Neuron (in vitro differentiated cells): ENCODE data around the genes CELA3B, EPHA8, C1QA, KDM1A and ID3.

DNA sequence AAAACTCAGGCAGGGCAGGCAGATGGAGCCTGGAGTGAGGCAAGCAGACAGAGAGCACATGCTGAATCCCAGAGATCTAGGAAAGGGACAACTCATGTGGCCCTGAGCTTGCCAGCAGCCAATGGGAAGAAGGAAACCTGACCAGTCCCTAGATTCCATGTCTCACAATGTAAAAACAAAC, 27.9 kb downstream of the HSPG2 start:
- PRO-cap: no peak

- PRO-cap: no peak
Measured at GRCh38 chr1:21921215-21921830, 15.8 kb downstream of the HSPG2 start.

DNA sequence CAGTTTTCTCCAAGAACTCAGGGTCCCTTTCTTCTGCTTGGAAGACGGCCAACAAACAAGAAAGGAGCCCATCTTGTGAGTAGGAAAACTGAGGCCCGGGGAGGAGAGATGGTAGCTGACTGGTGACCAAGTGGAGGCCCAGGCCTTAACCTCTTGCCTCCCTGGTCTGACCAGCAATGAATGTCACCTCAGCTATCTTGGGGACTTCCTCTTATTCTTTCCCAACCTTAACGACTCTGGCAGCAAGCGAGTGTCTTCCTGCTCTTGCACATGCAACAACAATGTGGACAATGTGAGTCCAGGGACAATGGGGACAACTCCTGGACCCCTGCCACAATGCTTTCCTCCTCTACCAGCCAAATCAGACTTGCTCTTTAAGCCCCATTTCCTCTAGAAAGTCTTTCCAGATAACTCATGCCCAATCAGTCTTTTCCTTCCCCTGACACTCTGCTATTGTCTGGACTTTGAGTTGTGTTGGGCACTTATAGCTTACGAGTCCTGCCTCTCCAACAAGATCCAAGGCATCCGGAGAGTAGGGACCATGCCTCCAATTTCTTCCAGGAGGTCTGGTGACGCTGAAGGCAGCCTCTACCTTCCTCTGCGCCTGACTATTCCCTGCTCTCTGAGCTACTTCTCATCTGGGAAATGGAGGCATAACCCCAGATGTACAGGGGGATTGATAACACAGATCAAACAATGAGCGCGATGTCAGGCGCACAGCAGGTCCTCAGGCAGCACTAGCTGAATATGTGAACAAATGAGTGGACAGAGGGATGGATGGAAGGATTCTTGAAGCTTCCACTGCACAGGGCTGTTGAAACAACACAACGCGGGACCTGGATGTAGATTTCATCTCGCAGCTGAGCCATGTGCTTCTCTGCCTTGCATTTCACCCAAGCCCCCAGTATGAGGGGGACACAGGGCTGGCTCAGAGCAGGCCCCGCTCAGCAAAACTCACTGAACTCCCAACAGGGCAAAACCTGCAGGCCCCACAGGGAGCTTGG, 12.3 kb downstream of the HSPG2 start:
- PRO-cap: no peak

GRCh38 chr1:21926814-21927078, 10.4 kb downstream of the HSPG2 start:
- PRO-cap: no peak

DNA sequence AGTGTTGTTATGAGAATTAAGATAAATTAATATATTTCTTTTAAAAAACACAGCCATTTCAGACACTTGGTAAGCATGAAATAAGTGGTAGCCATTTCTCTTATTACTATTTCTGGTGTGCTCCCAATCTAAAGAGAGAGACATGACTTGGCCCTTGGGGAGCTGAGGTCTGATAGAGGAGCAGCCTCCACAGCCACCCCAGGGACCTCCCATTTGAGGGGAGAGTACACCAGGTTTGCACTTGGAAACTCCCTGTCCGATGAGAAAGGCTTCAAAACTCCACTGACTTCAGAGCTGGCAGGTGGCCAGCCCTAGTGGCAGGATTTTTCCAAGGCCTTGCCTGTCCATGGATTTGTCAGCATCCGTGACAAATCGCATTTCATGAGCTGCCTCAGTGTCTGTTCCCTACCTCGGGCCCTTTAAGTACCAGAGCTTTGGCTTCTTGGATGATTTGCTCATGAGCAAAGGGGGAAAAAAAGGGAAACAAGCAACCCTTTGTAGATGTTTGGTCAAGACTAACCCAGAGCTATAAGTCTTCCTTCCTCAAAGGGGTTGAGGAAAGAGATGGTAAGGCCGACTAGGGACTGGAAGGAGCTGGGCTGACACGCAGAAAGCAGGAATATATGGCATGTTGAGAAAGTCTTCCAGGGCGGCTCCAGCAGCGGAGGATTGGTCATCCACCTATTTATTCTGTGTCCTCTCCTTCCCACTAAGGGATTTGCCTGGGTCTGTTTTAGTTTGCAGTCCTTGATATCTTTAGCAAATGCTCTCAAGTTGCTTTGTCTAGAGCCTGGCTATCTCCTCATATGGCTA, 2.6 kb upstream of the HSPG2 start:
- PRO-cap: no peak

DNA sequence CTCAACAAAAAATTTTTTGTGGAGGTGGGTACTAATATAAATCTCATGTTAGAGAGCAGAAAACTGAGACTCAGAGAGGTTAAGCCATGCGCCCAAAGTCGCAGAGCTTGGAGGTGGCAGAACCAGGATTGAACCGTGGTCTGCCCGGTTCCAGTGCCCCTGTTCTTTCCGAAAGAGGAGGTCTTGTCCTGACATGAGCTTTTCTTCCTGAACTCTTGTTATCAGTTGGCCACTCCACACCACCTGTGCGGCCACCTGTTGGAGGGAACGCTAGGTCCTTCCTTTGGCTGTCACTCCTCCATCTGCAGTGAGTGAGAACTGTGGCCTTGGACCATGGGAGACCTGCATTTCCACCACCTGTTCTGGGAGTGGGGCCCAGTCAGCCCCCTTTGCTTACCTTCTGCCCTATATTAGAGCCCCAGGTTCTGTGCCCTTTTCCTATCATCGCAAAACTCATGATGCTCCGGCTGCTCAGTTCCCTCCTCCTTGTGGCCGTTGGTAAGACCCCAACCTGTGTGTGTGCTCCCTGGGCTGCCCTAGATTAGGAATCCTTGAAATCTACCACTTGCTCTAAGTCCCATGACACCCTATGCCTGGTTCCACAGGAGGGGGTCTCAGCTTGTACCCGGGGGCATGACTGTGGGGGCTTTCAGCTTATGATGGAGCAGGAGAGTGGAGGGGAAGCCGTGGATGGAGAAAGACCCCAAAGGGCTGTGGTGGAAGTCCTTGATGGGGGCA, at the start of gene CELA3B:
TSS of gene CELA3B (plus strand) at position 438 of the 738 bp plus-strand sequence.
- PRO-cap: no peak

GRCh38 chr1:22106048-22106709, 36.7 kb downstream of the WNT4 start:
- PRO-cap: no peak

DNA sequence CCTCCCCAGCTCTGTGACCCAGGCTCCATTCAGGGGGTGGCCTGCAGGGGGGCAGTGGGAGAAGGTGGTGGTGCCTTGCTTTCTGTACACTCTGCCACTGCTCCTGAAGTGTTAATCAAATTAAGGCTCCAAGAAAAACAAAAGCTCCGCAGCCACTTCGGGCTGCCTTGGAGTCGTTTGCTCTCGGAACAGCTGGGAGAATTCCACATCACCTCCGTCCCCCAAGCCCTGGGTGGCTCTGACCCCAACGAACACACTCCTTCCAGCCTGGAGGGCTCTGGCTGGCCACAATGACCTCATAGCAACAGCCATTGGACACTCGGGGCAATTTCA, 1.5 kb downstream of the WNT4 start:
- PRO-cap: no peak

DNA sequence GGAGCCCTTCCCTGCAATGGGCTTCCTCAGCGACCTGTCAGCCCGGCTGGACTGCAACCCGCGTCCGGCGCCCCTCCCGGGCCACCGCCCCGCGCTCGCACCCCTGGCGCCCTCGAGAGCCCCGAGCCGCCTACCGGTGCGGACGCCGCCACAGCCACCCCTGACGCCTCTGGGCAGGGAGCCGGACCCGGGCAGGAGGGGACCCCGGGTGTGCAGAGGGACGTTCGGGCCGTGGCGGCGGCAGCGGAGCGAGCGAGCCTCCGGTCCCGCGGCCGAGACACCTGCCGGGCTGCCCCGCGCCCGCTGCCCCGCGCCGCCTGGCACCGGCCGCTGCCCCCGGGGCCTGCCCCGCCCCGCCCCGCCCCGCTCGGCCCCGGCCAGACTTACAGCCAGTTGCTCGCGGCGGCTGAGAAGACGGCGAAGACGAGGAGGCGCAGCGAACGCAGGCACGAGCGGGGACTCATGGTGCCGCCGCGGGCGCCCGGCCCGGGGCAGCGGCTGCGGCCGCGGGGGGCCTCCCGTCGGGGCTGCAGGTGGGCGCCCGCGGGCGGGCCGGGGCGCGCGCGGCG, 354 bp downstream of the WNT4 start:
- PRO-cap: unidirectional peak, plus-strand start at position 386 of the sequence

- PRO-cap: no peak
Measured at GRCh38 chr1:22257946-22258203, 115.0 kb upstream of the WNT4 start.

DNA sequence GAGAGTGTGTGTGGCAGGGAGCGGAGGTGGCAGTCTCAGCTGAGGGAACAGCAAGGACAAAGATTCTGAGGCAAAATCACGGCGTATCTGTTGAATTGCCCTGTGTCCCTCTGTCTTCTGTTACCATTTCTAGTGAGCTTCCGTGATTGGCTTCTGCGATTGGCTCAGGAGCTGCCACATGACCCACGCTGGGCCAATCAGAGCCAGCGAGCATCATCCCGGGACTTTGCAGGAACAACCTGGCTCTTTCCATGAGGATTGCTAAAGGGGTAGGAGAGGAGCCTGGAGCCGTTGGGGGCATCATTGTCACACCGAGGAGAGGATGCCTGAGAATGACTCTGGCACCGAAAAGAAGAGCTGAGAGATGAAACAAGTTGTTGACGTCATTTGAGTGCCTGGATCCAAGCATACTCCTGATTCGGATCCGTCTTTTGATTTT, 67.6 kb upstream of the ZBTB40 start:
- PRO-cap: no peak

DNA sequence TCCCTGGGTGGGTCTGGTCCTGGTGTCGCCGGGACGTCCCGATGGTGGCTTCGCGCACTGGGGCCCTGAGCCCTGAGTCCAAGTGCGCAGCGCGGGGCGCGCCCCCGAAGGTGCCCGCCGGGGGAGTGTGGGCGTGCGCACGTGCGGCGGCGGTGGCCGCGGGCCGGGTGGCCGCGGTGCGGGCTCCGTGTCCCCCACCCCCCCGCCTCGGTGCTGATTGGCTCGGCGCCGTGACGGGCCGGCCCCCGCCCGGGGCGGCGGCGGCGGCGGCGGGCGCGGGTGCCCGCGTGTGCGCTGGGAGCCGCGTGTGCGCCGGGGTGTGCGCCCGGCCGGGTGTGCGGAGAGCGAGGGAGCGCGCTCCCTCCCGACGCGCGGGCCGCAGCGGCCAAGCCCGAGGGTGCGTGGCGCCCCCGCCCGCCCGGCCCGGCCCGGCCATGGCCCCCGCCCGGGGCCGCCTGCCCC, at the start of gene EPHA8:
TSS of gene EPHA8 (plus strand) at position 288 of the 462 bp plus-strand sequence.
- PRO-cap: no peak

- PRO-cap: no peak
Measured at GRCh38 chr1:22636102-22636976, at the start of gene C1QA. TSS of gene C1QA (plus strand) at chr1:22636628.

DNA sequence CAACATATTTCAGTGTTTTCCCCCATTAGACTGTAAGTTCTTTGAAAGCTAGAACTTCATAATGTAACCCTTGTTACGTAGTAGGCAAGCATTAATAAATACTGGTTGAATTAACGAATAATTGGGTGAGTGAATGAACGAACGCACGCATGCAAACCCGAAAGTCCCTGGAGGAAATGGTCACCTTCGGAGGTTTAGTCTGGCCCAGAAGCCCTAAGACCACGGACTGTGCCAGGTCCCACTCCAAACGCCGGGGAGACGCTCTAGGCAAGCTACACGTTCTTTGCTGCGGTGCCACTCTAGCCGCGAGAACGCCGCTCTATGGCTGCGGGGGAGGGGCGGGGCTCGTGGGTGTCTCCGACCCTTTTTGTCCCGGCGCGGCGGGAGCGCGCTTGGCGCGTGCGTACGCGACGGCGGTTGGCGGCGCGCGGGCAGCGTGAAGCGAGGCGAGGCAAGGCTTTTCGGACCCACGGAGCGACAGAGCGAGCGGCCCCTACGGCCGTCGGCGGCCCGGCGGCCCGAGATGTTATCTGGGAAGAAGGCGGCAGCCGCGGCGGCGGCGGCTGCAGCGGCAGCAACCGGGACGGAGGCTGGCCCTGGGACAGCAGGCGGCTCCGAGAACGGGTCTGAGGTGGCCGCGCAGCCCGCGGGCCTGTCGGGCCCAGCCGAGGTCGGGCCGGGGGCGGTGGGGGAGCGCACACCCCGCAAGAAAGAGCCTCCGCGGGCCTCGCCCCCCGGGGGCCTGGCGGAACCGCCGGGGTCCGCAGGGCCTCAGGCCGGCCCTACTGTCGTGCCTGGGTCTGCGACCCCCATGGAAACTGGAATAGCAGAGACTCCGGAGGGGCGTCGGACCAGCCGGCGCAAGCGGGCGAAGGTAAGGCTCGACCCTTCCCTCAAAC, at the start of gene KDM1A:
TSS of gene KDM1A (plus strand) at position 395 of the 899 bp plus-strand sequence.
- PRO-cap: bidirectional peak, plus-strand start at position 459 of the sequence, minus-strand start at position 230 of the sequence

- PRO-cap: no peak
Measured at GRCh38 chr1:23103203-23103810, 84.0 kb downstream of the KDM1A start.

- PRO-cap: no peak
Measured at GRCh38 chr1:23119105-23119675, 98.1 kb downstream of the HTR1D start.

DNA sequence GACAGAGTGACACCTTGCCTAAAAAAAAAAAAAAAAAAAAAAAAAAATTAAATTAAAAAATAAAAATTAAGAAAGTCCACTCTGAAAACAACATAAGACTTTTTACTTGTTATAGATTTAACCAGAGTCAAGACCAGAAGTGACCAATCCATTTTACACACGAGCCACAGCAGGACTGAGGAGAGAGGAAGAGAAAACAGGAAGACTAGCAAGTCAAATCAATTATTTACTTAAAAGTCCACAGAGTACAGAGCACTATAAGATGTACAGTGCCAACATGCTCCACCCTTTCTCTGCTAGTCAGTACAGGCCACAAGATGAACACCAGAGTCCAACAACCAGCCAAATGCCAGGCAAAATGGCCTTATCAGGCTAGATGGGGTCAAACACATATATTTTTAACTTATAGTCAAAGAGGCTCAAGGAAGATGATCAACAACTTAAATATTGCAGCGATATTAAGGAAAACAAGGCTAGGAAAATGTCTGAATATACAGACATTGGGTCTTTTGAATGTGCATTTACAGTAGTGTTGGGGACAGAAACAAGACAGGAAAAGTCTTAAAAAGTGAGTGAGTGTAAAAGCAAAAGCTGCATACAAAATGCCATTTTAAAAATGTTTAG, 68.1 kb downstream of the HTR1D start:
- PRO-cap: no peak

DNA sequence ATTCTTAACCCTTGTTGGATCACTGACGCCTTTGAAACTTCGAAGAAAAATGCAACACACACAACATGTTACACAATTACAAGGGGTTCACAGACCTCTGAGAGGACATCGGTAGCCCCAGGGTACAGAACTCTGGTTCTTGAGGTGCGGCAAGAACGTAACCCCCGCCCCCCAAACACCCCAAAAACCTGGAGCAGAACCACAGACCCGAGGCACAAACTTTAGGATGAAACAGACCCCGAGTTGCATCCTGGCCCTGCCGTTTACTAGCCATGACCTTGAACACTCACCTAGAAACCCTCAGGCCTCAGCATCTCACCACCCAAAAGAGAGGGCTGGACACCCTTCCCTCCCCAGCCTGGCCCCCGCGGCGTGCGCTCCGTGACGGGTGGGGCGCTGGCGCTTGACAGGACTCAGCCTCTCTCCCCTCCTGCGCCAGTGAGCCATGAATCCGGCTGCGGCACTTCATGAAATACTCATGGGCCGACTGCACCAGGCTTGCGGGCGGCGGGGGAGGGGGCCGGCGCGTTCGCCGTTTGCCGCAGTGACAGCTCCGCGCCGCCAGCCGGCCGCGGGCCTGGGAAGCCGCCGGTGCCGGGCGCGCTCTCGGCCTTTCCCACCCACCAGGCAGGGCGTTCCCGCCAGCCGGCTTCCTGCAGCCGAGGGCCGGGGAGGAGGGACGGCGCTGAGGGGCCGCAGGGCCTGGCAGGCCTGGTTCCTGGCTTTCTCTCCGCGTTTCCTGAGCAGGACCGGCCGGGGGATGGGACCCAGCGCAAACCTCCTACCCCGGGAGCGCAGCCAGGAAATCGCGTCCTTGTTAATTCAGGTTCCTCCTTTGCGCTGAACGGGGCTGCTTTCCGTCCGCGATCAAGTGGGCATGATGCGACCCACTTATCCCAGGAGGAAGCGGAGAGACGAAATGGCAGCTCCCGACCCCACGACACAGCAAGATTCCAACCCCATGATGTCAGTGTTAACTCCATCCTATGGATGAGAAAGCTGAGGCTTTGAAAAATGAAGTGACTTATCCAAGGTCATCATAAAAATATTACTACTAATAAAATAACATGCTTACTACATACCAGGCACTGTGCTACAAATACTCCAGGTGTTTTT, 39.7 kb downstream of the HTR1D start:
- PRO-cap: bidirectional peak, plus-strand start at position 651 of the sequence, minus-strand start at position 489 of the sequence

GRCh38 chr1:23553659-23554061, 5.6 kb downstream of the ID3 start:
- PRO-cap: unidirectional peak, plus-strand start at chr1:23554002

DNA sequence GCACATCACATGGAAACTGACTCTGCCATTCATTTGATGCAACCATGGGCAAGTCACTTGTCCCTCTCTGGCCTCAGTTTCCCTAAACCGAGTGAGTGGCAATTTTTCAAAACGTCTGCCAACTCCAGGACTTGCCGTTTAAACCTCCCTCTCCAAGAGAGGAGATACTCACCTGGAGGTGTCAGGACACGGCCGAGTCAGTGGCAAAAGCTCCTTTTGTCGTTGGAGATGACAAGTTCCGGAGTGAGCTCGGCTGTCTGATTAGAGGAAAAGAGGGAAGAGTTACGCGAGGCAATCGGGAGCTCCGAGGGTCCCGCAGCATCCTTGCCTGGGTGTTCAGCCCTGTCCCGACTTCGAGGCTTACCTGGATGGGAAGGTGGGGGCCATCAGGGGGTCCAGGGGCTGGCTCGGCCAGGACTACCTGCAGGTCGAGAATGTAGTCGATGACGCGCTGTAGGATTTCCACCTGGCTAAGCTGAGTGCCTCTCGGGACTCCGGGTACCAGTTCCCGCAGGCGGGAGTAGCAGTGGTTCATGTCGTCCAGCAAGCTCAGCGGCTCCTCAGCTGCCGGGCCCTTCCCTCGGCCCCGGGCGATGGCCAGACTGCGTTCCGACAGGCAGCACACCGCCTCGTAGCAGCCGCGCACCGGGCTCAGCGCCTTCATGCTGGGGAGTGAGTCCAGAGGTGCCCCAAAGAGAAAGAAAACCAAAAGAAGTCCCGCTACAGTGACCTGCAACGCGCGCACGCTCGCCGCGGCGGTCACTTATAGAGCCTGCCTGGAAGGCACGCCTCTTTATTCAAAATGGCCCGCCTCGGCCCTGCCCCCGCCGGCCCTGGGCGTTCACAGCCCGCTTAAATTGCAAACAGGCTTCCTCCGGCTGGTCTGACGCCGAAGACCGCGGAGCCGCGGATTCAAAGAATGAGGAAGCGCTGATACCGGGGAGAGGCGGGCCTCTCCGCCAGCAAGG, at the start of gene ID3:
TSS of gene ID3 (minus strand) at position 739 of the 968 bp plus-strand sequence.
- PRO-cap: bidirectional peak, plus-strand start at position 526 of the sequence, minus-strand start at position 460 of the sequence; bidirectional peak, plus-strand start at position 909 of the sequence, minus-strand start at position 767 of the sequence